ENCODE measurements around the gene FRRS1.

GRCh38 chr1:95233196-95233765 lies 729 bp upstream of the RWDD3 start:
- PRO-cap = no peak

GRCh38 chr1:96799381-96799882 lies 77.8 kb downstream of the PTBP2 start:
- PRO-cap = no peak

GRCh38 chr1:97130543-97131047 lies 409.0 kb downstream of the PTBP2 start:
- PRO-cap = no peak

- PRO-cap = no peak
Measured at GRCh38 chr1:99590586-99591435, 55.1 kb upstream of the PALMD start.

DNA sequence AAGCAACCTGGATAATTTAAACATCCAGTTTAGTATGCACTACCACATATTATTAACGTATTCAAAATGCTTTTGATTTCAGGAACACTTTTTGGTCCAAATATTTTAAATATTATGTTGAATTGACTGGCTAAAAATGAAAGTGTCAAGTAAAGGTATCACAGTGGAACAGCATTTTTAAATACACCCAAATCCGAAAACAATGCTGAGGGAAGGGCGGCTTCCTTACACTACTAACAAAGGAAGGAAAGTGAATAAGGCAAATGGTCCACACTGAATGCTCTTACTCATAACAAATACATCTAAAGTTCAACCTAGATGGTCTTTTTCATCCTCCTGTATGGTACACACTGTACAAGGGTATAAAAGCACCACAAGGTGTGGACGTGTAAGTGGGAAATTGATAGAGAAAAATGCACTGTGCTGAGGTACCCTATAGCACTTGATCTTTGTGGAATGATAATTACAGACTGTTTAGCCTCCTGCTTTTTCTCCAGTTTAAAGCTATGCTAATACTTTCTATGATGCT lies 7.1 kb upstream of the PALMD start:
- PRO-cap = no peak

- PRO-cap = no peak
Measured at GRCh38 chr1:99710338-99711172, 55.9 kb downstream of the FRRS1 start.

- PRO-cap = no peak
Measured at GRCh38 chr1:99766223-99766986, at the start of gene FRRS1. Gene FRRS1 (minus strand): TSS chr1:99766635.

GRCh38 chr1:100037441-100037850 lies 449 bp upstream of the MFSD14A start:
- PRO-cap = no peak

DNA sequence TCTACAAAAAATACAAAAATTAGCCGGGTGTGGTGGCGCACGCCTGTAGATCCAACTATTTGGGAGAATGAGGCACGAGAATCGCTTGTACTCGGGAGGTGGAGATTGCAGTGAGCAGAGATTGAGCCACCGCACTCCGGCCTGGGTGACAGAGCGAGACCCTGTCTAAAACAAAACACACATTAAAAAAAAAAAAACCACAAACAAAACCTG lies 1.4 kb upstream of the CDC14A start:
- PRO-cap = no peak

DNA sequence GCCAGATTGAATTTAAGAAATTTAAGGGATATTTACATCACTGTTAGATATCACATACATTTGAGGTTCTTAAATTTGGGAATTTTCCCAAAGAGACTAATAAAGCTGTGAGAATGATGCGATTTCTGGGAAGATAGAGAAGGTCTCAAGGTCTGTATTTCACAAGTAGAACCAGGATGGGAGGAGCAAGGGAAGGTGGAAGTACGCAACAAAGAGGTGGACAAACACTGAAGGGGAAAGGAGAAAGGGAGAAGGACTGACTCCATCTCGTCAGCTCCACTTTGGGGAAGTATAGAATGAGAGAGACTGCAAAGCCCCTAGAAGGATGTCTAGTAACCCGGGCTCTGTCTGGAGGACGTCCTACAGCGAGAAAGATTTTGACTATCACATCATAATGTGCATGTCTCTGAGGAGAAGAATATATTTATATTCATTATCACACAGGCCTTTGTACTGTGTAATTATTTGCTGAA lies 4.9 kb downstream of the CDC14A start:
- PRO-cap = no peak

DNA sequence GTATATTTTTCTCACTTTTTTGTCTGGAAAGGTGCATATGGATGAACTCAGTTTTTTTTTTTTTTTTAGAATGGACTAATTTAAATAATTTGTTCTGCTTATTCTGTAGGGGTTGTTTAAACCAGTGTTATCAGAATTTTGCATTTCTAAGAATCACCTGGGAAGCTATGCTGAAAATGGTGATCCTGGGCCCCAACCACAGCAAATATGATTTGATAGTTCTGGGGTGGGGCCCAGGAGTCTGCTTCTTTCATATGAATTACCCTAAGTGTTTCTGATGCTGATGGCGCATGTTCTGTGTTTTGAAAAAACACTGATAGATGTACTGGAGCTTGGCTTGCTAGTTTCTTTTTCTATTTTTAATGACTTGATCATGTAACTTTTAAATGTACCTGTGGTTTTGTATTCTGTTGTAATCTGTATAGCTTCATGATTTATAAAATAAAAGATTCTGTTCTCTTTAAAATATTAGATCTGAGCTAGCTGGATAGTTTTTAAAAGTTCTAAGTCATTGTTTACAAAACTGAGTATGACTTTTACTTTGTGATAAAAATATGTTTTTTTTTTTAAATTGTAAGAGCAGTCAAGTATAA lies 89.4 kb downstream of the CDC14A start:
- PRO-cap = no peak

GRCh38 chr1:100643851-100644127 lies 75.8 kb upstream of the VCAM1 start:
- PRO-cap = no peak

- PRO-cap = no peak
Measured at GRCh38 chr1:101239471-101239691, 2.6 kb downstream of the S1PR1 start.

GRCh38 chr1:101291632-101292113 lies 54.9 kb downstream of the S1PR1 start:
- PRO-cap = bidirectional peak, plus-strand start at chr1:101291853, minus-strand start at chr1:101291811

GRCh38 chr1:101307911-101308428 lies 71.2 kb downstream of the S1PR1 start:
- PRO-cap = no peak

GRCh38 chr1:103250372-103250962 lies 142.1 kb upstream of the COL11A1 start:
- PRO-cap = no peak

DNA sequence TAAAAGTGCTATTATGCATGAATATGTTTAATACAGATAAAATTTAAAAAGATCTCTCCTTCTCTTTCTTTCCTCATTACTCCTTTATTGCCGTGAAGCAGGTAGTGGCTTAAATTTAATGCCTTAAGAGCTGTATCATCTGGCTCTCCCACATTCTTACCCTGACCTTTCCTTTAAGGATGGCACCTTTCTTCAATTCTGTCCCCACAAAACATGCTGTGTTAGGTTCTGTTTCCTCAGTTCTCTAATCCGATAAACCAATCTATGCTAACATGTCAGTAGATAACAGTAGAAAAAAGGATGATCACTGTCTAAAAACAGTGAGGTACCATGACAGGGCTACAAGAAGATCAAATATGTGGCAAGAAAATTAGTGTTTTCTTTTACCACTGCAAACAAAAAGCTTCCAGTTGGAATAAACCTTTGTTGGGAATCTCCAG lies 289.5 kb downstream of the VAV3 start:
- PRO-cap = no peak

DNA sequence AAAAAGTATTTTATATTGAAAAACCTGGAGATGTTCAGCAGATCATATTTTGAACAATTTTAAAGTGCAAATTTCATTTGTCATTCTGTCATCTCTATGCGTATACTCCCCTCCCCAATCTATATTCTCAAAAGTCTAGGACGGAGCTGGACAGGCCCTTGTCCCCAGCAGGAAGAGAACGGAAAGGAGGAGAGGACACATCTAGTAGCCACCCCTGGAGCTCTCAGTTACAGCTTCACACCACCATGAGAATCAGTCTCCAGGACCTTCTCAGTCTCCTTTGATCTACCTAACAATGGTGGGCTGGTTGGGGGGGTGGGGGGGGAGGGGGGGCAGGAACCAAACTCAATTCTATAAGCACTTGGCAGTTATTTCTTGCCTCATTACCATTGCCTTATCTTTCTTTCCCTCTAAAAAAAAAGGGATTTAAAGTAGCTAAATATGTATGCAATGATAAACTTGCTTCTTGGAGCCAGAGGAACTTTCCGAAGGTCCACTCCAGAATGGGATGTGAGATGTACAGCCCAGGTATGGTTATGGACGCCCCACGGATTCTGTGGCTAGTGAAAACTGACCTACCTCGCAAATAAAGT lies 279.2 kb downstream of the VAV3 start:
- PRO-cap = no peak

GRCh38 chr1:108106185-108106580 lies 94.0 kb downstream of the SLC25A24 start:
- PRO-cap = no peak

DNA sequence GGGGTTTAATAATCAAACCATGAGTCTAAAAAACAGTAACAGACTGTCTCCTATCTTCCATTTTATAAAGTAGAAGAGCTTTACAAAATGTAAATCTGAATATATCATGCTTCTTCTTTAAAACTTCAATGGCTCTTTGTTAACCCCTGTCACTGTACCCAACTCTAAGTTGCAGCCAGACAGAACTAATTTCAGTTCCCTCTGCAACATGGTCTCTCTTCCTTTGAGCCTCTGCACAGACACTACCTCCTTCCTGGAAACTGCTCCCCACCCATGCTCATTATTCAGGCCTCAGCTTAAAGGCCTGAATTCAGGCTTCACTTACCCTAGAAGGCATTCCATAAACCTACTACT lies 2.7 kb upstream of the EEIG2 start:
- PRO-cap = no peak